ENCODE measurements around a stretch of chr2.

DNA sequence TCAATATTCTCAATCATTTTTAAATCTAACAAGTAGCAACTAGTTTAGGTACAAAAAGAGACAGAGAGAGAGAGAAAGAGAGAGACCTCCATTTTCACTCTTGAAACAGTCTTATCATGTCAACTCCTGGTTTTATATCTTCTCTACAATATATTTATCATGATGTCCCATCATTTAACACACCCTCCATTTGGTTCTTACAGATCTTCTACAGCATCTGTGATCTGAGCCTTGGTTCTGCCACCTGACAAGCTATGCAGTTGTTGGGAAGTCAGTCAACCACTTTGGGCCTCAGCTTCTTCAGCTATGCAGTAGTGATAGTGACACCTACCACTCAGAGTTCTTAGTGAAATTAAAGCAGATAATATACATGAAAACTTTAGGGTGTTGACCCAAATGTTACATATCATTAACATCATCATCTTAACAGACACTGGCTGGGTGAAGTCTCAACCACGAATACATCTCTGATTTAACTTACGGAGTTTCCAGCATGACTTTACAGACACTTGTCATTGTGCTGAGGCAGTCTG is 105.1 kb downstream of the CYRIA start:
- PRO-cap: unidirectional peak, minus-strand start at position 252 of the sequence

- PRO-cap: no peak
Observed at GRCh38 chr2:16612499-16613068, 53.0 kb downstream of the CYRIA start.

GRCh38 chr2:16626967-16627604 is 38.5 kb downstream of the CYRIA start:
- PRO-cap: no peak

- PRO-cap: no peak
Observed at GRCh38 chr2:17543040-17543827, 2.7 kb downstream of the VSNL1 start.

- PRO-cap: no peak
Observed at GRCh38 chr2:17557565-17558283, 17.2 kb downstream of the VSNL1 start.

- PRO-cap: no peak
Observed at GRCh38 chr2:17731352-17732077, 22.1 kb downstream of the SMC6 start.

- PRO-cap: unidirectional peak, plus-strand start at chr2:17753238; bidirectional peak, plus-strand start at chr2:17753403, minus-strand start at chr2:17753465
Observed at GRCh38 chr2:17752892-17753603, 562 bp downstream of the SMC6 start.

DNA sequence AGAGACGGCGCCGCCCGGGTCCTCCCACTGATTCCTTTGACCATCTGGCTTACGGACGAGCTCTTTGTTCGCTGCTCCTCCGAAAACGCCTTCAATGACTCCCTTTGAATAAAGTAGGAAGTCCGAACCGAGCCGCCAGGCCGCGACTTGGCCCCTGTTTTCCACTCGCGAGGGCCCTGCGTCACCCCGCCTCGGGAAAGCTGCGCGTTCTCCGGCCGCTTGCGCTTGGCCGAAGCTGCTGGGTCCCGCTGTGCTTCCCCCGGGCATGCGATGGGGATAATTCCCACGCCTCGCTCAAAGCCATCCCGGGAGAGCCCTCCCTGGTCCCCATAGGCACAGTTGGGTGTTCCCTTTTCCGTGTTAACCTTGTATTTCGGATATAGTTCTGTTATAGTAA is 426 bp downstream of the GEN1 start:
- PRO-cap: bidirectional peak, plus-strand start at position 30 of the sequence, minus-strand start outside the sequence

- PRO-cap: no peak
Observed at GRCh38 chr2:17977081-17977461, 98.6 kb downstream of the KCNS3 start.

GRCh38 chr2:18297596-18298056 is 262.8 kb downstream of the RDH14 start:
- PRO-cap: no peak

- PRO-cap: no peak
Observed at GRCh38 chr2:18650596-18651073, 61.3 kb upstream of the NT5C1B start.

DNA sequence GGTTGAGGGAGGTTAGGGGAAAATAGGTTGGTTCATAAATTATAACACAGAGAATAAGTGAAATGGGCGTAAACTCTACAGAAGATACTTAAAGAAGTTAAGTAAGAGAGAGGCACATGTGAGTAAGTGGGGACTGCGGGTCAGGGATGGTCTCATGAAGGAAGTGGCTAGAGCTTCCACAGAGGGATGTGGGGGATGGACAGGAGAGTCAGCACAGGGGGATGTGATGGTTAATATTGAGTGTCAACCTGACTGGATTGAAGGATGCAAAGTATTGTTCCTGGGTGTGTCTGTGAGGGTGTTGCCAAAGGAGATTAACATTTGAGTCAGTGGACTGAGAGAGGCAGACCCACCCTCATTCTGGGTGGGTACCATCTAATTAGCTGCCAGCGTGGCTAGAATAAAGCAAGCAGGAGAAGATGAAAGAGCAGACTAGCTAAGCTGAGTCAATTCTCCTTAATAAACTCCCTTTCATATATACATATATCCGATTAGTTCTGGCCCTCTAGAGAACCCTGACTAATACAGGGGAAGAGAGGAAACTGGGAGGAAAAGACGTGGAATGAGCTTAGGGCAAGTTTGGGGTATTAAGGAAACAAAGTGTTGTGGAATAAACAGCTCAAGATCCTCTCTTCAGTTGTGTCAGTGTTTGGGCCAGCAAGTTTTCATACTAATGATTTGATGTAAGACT is 135.0 kb upstream of the NT5C1B start:
- PRO-cap: no peak

GRCh38 chr2:19362077-19362650 is 3.7 kb upstream of the OSR1 start:
- PRO-cap: no peak

- PRO-cap: bidirectional peak, plus-strand start at chr2:19363084, minus-strand start at chr2:19363058
Observed at GRCh38 chr2:19362878-19363517, 4.6 kb upstream of the OSR1 start.

DNA sequence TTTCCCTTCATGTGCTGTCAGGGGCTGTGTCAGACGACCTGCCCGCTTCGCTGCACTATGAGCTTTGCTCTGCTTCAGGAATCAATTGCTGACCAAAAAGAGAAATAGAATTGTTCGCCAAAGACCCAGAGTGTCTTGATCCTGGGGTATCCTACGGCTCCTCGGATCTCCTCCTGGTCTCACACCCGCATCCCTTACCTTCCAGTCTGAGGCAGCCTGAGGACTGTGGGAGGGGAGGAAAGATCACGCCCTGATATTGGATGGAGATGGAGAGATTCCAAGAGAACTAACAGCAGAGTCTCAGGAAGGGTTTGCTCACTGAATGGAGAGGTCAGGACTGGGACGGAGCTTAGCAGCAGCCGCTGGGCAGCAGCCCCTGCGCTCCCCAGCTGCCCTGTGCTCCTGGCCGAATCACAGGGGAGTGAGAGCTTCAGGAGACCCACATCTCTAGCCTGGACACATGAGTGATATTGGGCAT is 665 bp downstream of the MATN3 start:
- PRO-cap: unidirectional peak, plus-strand start at position 318 of the sequence

DNA sequence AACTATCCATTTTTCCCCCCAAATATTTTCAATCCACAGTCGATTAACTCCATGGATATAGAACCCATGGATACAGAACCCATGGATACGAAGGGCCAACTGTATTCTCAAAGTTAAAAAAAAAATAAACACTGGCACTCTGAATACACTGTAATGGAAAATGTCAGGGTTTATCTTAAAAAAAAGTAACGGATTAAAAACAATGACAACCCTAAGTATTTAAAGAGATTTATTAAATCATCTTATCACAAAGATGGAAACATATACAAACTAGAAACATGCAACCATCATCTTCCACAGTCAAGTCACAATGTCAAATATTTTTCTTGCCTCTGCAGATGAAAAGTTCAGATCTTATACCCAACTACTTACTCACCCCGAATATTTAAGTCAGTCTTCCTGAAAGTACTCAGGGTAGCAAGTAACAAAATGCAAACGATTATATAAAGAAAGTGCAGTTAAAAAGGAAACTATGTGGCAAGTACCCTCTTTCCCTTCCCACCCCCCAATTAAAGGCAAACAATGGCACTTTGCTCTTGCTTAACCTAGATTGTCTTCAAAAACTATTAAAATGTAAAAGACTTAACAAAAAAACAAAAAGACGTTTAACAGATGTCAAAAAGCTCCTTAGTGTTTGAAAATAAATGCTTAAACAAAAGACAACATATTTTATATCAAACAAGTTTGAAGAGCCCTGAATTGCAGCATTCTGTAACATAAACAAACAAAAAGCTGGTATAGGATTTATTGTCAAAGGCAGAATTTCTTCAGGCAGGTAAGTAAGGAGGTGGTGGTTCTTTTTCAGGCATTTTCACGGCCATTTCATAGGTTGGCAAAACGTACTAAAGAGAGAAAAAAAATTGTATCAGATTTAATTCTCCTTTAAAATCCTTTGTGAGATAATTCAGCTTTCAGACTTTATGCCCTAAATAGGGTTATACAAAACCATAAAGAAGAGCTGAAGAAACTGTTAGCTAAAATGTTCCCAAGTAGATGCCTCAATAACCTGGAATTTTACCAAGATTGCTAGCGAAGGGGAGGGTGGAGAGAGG is 18.7 kb downstream of the LAPTM4A start:
- PRO-cap: no peak

DNA sequence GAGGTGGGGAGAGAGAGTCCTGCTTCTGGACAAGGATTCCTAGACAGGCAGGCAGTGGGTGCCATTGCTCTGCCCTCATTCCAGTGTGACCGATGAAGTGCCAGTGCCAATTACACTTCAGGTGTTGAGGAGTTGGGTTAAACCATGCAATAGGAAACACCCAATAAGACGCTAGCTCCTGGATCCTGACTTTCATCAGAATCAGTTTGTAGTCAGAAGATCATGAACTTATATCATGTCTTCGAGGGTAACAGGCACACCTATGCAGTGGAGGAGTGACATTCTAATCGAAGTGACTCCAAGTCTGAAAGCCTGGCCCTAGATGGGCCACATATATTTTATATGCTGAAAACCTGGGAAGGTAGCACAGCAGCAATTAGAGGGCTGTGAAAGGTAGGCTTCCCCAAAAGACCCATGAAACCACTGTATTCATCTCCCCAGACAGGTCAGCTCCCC is 17.9 kb downstream of the LAPTM4A start:
- PRO-cap: no peak

- PRO-cap: no peak
Observed at GRCh38 chr2:20066348-20066837, 15.0 kb upstream of the LAPTM4A start.

GRCh38 chr2:20091216-20092032 is 40.0 kb upstream of the LAPTM4A start:
- PRO-cap: no peak

DNA sequence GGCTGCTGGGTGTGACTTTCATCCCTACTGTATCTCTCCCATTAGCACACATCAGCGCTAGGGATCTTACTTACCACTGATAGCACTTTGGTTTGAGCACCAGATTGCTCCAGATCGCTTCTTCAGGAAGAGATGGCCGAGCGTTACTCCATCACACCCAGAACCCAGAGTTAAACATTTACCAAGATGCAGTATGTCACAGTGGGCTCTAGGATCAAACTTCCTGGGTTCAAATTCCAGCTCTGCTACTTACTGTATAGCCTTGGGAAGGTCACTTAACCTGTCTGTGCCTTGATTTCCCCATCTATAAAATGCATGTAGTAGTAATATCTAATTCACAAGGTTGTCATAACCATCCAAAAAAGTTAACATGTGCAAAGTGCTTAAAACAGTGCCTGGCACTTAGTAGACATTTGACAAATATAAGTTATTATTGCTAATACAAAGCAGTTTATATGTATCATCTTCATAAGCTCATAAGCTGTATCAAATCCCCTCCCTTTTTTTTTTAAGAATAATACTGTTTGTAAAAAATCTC is 57.7 kb upstream of the LAPTM4A start:
- PRO-cap: no peak

Data from left lung (tissue), 1 donor.